Thoracic aorta (tissue), 1 donor: ENCODE measurements around a stretch of chr2.

DNA sequence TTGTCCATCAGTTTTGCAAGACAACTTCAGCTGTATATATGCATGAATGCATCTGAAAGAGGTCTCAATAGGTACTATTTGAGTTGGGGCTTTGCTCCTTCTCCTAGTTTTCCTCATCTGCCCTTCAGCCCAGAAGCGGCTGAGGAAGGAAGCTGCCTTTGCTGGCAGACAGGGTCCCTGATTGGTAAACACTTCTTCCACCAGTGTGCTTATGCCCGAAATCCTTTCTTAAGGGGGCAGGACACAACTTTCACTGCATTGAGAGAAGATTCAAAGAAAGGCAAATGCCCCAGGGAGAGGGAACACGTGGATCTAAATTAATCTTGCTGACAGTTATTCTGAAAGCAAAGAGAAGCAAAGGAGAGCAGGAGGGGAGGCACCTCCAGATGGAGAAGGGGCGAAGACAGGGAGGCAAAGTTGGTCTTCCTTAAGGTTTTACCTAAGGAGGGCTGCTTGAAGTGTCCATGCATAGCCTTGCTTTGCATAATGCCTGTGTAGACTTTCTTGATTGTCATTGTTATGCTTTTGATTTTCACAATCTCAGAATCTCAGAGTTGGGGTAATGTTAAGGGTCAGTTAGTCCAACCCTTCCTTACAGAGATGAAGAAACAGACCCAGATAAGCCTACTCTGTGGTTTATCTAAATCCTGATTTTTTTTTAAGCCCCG, 92.2 kb upstream of the EFEMP1 start:
- RAMPAGE, long total RNA, result no peak

DNA sequence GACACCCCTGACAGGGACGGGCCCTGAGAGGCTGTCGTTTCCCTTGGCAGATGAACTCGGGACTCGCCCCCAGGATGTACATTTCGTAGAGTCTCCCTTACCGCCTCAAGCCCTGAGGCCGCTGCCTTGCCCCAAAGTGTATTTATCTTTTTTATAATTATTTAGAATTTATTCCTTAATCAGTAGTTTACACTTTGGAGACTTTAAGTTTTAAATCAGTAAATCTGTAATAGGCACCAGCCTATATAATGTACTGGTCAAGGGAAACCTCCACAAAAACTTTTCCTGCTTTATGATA, 738 bp downstream of the VRK2 start:
- RAMPAGE, long total RNA, result no peak

- RAMPAGE, long total RNA, result no peak
Observed at GRCh38 chr2:58107594-58108022, 61.0 kb downstream of the VRK2 start.

GRCh38 chr2:58427581-58428094, 186.5 kb upstream of the FANCL start:
- RAMPAGE, long total RNA, result no peak

DNA sequence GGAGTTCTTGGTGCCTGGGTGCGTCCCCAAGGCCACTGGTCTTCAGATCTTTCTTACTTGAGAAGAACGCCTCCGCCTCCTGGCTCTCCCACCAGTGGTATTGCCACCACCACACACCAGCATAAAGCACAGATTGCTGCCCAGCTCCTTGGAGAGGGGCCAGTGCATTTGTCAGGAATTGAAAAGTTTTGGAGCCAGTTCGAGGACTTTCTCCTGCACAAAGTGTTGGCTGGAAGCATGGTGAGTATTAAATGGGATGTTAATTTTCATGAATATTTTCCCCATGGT, 684.5 kb upstream of the FANCL start:
- RAMPAGE, long total RNA, result no peak

- RAMPAGE, long total RNA, result no peak
Observed at GRCh38 chr2:60094405-60095075, 458.9 kb downstream of the BCL11A start.

GRCh38 chr2:60391080-60391745, 162.2 kb downstream of the BCL11A start:
- RAMPAGE, long total RNA, result no peak

DNA sequence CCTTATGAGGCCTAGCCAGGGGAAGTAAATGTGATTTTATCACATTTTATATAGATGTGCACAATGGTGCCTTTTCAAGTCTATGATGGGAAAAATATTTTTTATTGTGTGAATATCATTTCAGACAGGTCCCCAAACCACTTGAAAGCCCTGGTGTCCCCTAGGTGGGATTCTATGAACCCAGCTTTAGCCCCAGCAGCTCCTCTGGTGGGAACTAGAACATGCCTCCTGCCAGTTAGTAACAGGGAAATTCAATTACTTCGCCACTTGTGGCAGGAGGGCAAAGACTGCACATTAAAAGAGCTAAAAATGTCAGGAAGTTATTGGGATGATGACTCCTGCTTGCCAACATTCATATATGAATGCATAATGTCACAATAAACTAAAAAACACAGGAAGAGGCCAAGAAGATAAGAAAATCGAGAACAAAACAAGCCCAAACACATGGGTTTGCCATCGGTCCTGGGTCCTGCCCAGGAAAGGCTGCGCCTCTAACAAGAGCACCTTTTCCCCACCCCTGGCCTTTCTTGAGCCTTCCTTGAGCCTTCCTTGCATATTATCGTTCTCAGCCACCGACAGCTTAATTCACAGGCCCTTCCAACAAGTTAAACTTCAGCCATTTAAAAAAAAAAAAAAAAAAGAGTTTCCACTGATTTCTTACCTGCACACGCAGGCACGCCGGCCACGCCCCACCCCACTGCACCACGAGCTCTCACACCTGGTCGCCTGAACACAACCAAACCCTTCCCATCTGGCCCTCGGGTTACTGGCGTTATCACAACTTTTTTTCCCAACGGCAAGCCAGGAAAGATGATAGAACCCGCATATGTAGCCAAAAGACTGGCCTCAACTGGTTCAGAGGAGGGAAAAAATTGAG, 23.5 kb downstream of the BCL11A start:
- RAMPAGE, long total RNA, result no peak

- RAMPAGE, long total RNA, result no peak
Observed at GRCh38 chr2:60550153-60551165, 3.0 kb downstream of the BCL11A start.

DNA sequence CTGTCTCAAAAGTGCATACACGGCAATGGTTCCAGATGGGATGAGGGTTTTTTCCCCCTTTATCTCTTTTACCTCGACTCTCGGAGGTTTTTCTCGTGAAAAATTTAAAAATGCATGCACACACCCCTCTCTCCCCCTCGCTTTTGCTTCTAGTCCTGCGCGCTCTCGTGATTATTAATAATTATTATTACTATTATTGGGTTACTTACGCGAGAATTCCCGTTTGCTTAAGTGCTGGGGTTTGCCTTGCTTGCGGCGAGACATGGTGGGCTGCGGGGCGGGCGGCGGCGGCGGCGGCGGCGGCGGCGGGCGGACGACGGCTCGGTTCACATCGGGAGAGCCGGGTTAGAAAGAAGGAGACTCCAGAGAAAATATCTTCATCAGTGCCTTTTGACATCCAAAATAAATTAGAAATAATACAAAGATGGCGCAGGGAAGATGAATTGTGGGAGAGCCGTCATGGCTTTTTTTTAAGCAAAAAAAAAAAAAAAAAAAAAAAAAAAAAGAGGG, 392 bp downstream of the BCL11A start:
- RAMPAGE, long total RNA, result no peak

DNA sequence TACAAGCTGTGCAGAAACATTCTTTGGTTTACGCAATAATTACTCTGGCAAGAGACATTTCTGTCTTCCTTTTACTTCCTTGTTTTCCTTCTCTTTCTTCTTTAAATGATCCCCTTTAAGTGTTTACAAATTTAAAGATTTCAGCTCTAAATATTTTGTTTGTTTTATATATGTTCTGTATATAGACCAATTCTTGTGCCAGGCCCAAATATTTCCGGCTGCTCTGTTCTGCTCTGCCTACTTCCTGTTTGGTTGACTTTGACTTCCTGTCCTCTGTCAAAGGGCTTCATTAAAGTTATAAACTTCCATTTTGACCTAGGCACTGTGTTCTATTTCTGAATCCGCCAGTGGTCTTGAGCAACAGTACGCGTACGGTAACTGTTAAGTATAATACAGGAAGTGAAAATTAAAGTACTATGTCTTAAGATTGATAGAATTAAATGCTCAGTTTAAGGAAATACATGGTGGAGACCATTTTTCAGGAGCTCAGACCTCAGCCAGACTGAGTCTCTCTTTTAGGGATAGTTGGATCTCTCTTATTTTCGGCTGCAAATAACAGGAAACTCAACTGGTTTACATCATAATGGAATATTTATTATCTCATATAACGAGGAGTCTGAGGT, 13.5 kb upstream of the REL start:
- RAMPAGE, long total RNA, result no peak

GRCh38 chr2:60899857-60900252, 18.5 kb downstream of the REL start:
- RAMPAGE, long total RNA, result no peak

DNA sequence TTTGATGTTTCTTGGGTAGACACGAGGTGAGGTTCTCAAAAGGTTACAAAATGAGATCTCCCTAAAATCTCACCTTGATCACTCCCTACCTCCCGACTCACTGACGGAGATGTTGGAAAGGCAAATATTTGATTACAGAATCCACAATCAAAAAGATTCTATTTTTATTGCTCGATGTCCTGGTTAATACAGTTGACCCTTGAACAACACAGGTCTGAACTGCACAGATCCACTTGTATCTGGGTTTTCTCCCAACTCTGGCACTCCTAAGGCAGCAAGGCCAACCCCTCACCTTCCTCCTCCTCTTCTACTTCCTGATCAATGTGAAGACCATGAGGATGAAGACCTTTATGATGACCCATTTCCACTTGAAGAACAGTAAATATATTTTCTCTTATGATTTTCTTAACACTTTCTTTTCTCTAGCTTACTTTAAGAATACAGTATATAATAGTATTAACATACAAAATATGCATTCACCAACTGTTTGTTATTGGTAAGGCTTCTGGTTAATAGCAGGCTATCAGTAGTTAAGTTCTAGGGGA, 125.3 kb downstream of the C2orf74 start:
- RAMPAGE, long total RNA, result no peak

- RAMPAGE, long total RNA, result no peak
Observed at GRCh38 chr2:61348623-61349062, 122.2 kb downstream of the USP34 start.

DNA sequence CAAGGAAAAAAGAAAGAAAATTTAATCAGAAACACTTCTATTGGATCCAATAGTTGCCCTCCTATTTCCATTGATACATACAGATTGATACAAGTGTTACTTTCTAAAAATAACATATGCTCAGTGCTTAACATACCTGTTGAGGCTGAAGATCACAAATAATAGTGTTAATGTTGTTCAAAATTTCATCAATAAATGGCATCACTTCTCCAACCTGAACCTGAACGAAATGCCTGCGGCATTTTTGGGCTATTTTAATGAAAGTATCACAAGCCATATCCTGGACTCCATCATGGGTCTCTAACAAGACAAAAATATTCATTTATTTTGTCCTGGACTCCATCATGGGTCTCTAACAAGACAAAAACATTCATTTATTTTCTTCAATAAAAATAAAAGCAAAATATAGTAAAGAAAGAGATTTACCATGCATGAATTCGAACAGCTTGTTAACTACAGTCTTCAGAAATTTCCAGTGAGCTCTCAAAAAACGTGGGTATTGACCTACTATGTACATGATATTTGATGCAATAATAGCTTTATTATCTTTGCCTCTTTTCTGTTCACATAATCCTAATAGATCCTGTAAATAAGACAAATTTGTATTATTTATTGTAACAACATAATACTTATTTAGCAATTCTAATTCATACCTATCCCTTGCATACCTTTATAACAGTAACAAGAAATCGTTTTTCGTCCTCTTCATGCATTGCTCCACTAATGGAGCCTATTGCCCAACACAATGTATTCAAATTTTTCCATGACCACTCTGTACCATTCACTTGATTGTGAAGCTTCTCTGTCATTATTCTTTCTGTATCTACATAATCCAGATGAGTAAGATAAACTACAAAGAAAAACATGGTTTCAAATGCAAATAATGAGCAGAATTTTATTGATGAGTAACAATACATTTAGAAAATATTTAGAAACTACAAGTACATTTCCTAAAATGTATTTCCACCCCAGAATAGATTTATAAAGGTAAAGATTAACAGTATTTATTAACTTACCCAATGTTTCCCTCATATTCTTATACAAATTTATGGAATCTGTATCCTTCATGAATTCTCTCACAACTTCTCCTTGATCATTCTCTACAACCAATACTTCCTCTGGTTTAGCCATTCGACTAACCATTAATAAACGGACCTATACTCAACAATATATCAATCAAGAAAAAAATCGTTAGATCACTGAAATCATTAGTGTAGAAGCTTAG, 21.4 kb upstream of the USP34 start:
- RAMPAGE, long total RNA, result no peak

DNA sequence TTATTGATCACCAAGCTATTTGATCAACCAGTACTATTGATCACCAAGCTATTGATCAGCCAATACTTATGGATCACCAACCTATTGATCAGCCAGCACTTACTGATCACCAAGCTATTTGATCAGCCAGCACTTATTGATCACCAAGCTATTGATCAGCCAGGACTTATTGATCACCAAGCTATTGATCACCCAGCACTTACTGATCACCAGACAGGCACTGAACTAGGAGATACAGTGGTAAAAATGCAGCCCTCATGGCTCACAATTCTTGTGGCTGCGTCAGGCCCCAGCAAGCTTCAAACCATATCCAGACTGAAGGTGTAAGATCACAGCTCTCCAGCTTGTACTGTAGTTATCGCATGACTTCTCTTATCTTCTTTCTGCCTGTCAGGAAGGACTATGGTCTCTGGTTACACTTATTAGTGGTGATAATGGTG, 18.4 kb upstream of the B3GNT2 start:
- RAMPAGE, long total RNA, result no peak

DNA sequence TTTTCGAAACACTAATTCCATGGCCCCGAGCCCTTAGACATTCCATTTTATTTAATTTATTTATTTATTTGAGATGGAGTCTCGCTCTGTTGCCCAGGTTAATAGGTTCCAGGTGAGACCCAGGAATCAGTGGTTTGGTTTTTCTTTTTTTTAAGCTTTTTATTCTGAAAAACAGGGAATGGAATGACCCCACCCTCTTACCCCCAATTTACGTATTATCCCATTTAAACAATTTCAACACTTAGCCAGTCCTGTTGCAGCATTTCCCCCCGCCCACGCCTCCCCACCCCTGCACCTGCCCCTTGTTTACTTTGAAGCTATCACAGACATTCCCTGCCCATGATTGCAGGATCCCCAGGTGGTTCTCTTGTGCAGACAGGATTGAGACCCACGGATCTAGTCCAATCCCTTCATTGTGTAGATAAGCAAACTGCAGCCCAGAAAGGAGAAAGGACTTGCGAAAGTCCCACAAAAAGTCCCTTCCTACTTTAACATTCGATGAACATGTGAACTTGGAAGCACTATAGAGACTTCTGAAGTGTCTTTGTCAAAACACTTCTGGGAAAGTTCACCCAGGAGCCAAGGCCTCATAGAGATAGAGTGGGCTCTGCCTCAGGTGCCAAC, 39.0 kb downstream of the TMEM17 start:
- RAMPAGE, long total RNA, result no peak

DNA sequence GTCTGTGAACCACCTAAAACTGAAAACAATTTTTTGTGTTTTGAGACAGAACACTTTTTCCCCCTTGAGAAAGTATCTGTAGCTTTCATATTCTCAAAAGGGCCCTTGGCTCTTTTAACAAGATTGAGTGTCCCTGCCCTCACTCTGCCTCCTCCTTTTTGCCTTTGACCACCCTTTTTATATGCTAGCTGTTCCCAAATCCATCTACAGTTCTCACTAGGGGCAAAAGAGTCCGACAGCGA, 864 bp upstream of the EHBP1 start:
- RAMPAGE, long total RNA, result no peak

DNA sequence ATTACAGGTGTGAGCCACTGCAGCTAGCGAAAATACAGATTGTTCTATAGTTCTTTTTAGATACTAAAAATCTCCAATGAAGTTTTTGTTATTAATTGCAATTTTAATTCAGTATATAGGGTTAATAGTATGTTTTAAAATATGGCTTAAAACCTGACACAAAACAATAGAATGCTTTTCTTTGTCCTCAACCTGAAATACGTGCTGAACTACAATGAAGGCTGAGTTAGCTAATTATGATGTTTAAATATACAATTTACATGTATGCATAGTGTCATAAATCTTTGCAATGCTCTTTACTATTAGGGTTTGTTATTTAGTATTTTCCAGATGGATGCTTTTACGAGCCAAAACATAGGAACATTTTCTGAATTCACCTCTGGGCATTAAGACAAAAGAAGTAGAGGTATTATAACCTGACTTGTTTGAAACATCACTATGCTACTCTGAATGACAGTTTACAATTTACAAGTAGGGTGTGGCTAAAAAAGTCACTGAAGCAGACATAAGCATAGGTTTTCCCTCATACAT, 168.2 kb downstream of the OTX1 start:
- RAMPAGE, long total RNA, result no peak

DNA sequence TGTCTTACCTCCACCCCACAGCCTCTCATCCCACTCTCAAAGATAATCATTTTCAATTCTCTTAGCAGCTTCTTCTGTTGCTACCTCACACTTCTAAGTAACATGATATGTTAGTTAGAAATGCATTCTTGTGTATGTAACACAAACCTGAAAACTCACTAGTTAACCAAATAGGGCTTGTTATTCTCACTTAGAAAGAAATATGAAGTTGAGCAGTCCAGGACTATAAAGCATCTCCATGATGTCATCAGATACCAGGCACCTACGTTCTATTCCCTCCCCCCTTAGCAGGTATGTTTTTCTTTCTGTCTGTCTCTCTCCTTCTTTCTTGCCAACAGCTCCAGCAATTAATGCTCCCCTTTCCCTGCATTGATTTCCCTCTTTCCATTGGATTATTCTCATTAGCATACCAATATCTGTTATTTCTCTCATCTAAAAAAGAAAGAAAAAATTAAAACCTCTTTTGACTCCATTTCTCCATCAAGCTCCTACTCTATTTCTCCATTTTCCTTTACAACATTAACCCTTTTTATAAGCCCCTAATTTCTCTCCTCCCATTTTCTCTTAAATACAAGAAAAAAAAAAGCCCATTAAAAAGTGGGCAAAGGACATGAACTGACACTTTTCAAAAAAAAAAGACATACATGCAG, 119.7 kb downstream of the WDPCP start:
- RAMPAGE, long total RNA, result no peak